ENCODE measurements around the genes FRAT1, MARVELD1 and R3HCC1L.

DNA sequence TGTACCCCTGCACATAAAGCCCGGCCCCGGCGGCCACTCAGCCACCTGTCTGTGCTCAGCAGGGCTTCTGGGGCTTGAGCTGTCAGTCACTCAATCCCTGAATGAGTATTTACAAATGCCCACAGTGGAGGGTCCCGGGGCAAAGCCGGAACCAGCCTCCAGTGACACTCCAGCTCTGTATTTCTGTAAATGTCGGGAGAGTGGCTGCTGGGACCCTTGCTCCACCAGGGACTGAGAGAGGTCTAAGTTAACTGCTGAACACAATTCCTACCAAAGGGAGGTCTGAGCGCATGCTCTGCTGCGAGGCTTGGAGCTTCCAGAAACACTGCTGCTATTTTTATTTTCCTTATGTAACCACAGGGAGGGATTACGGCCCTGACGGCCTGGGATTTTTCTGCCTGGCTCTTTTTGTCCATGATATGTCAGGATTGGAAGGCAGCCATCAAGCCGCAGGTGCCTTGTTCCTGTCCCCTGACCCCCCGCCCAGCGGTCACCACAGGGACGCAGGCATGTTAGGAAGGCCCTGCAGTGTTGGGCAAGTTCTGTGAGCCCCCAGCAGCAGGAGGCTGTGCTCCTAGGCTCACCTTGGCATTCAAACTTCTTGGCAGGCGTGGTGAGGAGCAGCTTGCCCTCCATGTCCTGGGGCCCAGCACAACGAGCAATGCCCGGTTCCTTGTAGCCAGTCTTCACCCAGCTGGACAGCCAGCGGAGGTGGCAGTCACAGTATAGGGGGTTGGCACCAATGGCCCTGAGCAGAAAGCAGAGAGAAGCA lies 164.9 kb downstream of the SLIT1 start:
- RRBS: 12% methylated on average over 3 of the region's 18 CpGs

GRCh38 chr10:97024121-97024696 lies 161.6 kb downstream of the SLIT1 start:
- RRBS: no CpG with 5 or more reads among the region's 7 CpGs

- RRBS: 2% methylated on average over 25 of the region's 71 CpGs
These were observed at the start of gene FRAT1 for GRCh38 chr10:97318847-97319631. FRAT1 (plus strand) TSS chr10:97319271.

GRCh38 chr10:97320011-97320749 lies 1.1 kb downstream of the FRAT1 start:
- RRBS: 2% methylated on average over 20 of the region's 54 CpGs

- RRBS: 98% methylated on average over 4 of the region's 28 CpGs
These were observed 31.2 kb upstream of the FRAT2 start for GRCh38 chr10:97365437-97366413.

DNA sequence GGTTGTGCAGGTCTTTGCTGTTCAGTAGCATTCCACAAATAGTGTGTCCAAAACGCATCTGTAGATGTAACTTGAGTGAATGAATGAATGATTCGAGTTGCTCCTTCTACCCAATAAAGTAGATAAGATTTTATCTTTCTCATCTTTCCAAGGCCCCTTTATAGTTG lies 1.2 kb downstream of the PGAM1 start:
- RRBS: no CpG with 5 or more reads among the region's 2 CpGs

DNA sequence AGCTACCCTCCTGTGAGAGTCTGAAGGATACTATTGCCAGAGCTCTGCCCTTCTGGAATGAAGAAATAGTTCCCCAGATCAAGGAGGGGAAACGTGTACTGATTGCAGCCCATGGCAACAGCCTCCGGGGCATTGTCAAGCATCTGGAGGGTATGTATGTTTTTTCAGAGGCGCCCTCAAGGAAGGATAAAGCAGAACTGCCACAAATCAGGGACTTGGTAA lies 4.9 kb downstream of the PGAM1 start:
- RRBS: no CpG with 5 or more reads among the region's 3 CpGs

DNA sequence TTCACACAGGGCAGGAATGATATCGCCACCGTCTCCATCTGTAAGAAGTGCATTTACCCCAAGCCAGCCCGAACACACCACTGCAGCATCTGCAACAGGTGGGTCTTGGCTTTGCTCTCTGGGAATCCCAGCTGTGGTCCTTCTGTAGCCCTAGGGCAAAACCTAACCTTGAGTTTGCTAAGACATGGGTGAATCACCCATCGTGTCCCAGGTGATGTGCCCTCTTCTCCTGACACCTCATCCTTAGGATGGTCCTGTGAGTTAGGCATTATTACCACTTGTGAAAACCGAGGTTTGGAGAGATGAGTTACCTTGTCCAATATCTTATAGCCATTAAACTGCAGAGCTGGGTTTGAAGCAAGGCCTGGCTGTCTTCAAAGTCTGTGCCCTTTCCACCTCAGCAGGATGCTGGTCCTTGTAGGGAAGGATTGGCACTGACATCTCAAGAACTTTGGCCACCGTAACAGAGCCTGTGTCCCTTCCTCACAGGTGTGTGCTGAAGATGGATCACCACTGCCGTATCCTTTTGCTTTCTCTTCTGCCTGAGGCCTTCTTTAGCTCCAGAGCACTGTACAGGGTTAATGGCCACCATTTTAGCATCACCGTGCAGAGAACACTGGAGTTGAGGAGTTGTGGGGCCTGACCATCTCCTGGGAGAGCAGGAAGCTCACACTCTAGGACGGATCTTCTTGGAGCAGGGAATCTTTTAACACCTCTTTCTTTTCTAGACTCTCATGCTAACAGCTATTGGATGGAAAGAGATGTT lies 6.6 kb downstream of the ZDHHC16 start:
- RRBS: no CpG with 5 or more reads among the region's 9 CpGs

- RRBS: no CpG with 5 or more reads among the region's 11 CpGs
These were observed 13.3 kb downstream of the ZDHHC16 start for GRCh38 chr10:97459112-97459929.

DNA sequence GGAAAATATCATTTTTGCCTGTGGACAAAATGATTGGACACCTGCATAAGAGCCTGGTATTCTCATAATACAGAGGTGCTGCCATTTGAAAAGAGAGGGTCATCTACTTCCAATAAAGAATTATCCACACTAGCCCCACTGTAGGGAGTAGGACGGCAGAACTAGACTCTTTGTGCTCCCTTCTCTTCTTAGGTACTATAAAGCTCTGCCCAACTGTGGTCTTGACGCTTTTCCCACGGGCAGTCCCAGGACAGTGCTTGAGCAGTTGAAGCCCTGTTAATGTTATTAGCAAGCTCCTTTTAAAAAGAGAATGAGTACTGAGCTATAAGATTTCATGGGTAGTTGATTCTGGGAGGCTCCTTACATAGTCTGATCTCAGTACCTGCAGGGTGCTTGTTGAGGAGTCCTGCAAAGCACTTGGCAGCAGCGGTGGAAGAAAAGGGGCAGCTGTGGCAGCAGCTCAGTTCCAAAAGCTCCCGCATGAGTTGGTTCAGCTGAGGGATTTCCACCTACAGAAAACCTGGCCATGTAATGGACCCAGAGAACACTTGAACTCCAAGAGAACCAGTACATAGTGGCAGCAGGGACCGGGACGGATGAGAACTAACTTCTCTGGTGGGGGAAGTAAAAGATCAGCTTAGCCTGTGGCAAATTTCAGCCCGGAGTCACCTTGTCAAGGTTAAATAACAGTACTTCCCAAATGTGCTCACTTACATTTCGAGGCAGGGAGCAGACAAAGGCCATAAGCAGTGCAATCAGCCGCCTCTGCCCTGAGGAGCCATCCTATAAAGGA lies 15.3 kb downstream of the ZDHHC16 start:
- RRBS: 87% methylated on average over 3 of the region's 10 CpGs

DNA sequence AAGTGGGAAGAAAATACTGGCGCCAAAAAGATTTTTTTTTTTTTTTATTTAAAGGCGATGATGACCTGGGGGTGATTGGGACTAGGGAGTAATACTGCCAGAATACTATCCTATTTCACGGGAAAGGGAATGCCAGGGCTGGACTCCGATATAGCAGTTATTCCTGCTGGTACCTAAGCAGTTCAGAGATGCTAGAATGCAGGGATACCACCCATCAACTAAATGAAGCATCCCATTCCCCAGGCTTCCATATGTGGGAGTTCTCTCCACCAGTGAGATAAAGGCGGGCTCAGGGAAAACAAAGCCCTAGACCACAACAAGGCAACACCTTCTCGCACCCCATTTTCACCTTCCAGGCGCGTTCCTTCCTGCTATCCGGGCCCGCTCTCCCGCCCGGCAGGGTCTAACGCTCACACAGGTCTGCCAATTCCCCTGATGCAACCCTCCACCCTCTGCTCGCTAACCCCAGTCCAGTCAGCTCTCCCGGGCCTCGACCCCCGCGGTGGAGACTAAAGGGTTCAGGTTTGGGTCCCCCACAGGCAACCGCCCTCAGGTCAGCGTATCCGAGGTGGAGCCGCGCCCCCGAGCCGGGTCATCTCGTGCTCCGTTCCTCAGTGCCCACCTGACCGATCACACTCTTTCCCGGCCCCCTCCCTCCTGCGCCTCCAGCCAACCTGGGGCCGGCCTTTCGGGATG lies 479 bp downstream of the MORN4 start:
- RRBS: 1% methylated on average over 19 of the region's 32 CpGs

DNA sequence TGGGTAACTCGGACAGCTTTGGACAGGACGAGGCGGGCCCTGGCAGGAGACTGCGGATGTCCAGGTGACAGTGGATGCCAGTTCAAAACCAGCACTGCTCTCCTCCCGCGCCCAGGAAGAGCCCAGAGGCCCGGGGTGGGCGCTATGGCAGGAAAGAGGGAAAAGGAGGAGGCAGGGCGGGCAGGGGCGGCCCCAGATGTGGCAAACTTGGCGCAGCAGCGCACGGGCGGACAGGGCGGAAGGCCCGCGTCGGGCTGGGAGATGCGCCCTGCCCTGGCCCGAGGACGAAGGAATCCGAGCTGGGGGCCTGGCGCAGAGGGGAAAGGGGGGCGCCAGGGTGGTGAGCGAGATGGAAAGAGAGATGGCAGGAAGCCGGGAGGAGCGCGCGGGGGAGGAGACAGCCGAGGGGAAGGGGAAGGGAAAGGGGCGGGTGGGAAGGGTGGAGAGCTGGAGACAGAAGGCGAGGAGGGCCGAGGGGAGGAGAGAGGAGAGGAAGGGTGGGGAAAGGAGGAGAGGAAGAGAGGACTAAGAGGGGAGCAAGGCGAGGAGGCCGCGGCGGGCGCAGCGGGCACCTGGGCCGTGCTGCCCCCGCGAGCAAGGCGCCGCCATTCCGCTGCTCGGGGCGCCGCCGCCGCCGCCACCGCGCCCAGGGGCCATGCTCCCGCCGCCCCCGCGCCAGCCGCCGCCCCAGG lies at the start of gene MARVELD1:
Gene MARVELD1 (plus strand): TSS at position 509 of the 692 bp plus-strand sequence.
- RRBS: no CpG with 5 or more reads among the region's 59 CpGs

GRCh38 chr10:97736469-97736874 lies 456 bp upstream of the ZFYVE27 start:
- RRBS: no CpG with 5 or more reads among the region's 11 CpGs

GRCh38 chr10:97764382-97765214 lies 7.2 kb downstream of the SFRP5 start:
- RRBS: no CpG with 5 or more reads among the region's 12 CpGs

- RRBS: no CpG with 5 or more reads among the region's 18 CpGs
These were observed 25.9 kb upstream of the GOLGA7B start for GRCh38 chr10:97823607-97824266.

DNA sequence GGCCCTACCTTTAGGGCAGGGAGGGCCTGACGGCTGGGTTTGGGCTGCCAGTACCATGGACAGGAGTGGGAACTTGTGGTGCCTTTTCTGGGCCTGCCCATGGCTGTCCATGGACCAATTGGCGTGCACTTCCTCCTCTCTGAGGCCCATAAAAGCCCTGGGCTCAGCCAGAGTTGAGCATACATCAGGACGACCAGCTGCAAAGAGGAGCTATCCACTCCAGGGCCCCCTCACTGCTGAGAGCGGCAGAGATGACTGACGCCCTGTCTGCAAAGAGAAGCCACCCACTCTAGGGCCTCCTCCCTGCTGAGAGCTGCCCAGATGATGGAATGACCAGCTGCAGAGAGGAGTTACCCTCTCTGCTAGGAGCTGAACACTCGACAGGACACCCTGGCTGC lies 30.8 kb downstream of the CRTAC1 start:
- RRBS: no CpG with 5 or more reads among the region's 6 CpGs

DNA sequence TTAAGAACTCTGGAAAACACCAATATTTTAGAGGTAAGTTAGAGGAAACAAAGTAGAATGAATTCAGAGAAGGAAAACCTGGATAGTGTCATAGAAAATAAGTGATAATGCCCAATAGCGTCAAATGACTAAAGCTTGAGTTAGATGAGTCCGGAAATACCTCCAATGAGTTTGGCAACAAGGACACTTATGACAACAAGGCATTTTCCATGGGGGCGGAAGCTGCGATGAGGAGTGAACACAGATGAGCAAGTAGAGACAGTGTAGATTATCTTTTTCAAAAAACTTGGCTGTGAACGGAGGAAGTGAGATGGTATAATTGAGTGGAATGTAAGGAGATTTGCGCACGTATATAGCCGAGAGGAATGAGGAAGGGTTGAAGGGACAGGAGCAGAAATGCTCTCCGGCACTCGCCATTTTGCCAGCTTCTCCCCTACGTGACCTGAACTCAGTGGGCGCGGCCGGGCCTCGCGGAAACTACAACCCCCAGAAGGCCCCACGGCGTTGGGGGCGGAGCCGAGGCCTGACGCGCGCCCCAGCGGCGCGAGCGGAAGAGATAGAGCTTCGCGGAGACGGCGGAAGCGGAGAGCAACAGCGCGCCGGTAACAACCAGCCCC lies at the start of gene R3HCC1L:
Gene R3HCC1L (plus strand): TSS at position 553 of the 617 bp plus-strand sequence.
- RRBS: 3% methylated on average over 7 of the region's 35 CpGs

- RRBS: 61% methylated on average over 2 of the region's 6 CpGs
These were observed 38.7 kb downstream of the R3HCC1L start for GRCh38 chr10:98173092-98173631.

DNA sequence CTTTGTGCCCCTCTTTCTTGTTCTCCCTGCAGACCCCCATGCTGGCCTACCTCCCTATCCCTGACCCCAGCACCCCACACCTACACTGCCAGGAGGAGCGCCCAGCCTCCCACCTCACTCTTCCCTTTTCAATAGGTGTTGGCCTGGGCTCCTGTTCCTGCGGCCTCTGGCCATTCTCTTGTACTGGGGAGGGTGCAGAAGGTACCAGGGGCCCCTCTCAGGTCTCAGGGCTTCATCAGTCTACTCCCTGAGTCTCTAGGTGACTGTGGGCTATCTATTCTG lies 32.6 kb upstream of the LOXL4 start:
- RRBS: no CpG with 5 or more reads among the region's 2 CpGs

- RRBS: 24% methylated on average over 4 of the region's 16 CpGs
These were observed 53.8 kb downstream of the PYROXD2 start for GRCh38 chr10:98360990-98361758.

Data from non-pigmented ciliary epithelial cell (primary cell).